ENCODE results near the gene ZCCHC2.

GRCh38 chr18:58768406-58768761, 96.3 kb upstream of the ZNF532 start:
- PRO-cap = no peak

GRCh38 chr18:58779999-58780520, 84.6 kb upstream of the ZNF532 start:
- PRO-cap = no peak

DNA sequence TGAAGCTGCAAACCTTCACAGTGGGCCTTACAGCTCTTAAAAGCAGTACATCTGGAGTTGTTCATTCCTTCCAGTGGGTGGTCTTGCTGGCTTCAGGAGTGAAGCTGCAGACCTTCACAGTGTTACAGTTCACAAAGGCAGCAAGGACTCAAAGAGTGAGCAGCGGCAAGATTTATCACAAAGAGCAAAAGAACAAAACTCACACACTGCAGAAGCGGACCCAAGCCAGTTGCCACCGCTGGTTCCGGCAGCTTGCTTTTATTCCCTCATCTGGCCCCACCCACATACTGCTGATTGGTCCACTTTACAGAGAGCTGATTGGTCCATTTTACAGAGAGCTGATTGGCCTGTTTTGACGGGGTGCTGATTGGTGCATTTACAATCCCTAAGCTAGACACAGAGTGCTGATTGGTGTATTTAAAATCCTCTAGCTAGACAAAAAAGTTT, 37.3 kb upstream of the ZNF532 start:
- PRO-cap = no peak

GRCh38 chr18:58887262-58888181, 22.8 kb downstream of the ZNF532 start:
- PRO-cap = unidirectional peak, minus-strand start at chr18:58887777; unidirectional peak, minus-strand start at chr18:58887842

DNA sequence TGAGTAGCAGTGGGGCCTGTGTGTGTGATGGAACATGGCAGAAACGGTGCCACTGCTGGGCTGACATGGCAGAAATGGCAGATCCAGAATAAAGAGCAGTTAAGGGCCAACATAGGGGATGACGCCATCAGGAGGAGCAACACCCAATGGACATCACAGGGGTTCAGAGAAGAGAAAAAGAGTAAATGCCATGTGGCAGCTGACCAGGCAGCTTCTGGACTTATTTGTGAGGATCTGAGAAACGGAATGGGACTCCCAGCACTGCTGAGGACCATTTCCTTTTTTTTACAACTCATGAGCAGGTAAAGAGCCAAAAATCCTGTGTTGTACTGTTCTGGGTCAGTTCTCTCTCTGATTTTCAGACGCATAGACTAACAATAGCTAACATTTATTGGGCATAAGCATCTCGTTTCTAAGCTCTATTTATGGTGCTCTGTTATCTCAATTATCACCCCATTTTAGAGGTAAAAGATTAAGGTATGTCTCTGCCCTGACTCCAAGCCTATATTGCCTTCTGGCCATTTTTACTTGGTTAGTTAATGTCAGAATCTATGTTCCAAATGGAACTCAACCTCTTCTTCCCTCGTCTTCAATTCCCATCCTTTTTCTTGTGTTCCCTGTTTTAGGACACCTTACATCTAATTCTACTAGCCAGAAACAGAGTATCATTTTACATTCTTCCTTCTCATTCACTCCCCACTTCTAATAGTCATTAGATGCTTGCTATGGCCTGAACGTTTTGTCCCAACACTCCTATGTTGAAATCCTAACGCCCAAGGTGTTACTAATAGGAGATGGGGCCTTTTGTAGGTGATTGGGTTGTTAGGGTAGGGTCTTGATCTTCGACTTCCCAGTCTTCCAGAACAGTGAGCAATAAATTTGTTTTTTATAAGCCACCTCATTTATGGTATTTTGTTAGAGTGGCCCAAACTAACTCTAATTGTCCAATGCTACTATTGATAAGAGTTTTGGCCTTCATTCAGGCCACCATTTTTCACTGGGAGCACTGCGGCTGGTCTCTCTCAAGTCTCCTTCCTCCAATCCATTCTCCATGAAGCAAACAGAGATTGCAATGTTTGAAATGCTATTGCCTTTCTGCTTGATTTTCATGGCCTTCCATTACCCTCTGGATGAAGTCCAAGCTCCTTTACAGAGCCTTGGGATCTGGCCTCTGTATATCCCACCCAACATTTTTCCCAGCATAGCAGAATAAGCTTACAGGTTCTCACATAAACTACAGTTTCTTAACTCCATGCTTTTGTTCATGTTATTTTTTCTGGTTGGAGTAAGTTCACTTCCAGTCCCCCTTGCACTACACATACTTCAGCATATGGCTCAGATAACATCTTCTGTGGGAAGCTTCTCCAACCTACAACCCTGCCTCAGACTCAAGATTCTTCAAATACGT, 6.9 kb upstream of the CPLX4 start:
- PRO-cap = no peak

- PRO-cap = no peak
Measured at GRCh38 chr18:59347395-59347684, 11.7 kb downstream of the LMAN1 start.

- PRO-cap = unidirectional peak, plus-strand start at chr18:59471123
Measured at GRCh38 chr18:59470890-59471295, 111.8 kb upstream of the LMAN1 start.

- PRO-cap = no peak
Measured at GRCh38 chr18:59700596-59701161, 3.5 kb upstream of the CCBE1 start.

GRCh38 chr18:61459844-61460053, 126.5 kb downstream of the CDH20 start:
- PRO-cap = no peak

DNA sequence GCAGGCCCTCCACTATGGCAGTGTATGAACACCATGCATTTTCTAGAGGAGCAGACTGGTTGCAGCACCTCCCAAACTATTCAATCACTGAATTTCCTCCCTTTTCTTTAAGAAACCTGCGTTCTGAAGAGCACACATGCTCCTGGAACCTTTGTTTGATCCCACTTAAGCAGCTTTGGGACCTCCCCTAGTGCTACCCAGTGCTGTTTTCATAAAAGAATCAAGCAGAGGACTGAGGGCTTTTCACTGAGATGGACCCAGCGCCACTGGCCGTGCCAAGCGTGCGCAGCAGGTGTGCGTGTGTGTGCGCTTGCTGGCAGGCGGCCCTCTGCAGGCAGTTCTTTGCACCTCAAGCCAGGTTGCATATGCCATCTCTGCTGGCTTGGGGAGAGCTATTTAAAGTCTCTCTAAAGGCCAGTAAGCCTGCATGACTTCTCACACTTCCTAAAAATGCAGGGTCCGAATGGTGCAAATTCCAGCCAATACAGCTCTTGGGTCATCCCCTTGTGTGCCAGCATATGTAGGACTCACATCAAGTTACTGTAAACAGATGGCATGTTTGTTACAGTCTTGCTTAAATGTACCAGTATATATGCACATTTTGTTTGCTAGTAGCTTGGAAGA, 255.5 kb downstream of the RNF152 start:
- PRO-cap = no peak

GRCh38 chr18:61734495-61734960, 158.3 kb downstream of the RNF152 start:
- PRO-cap = no peak

DNA sequence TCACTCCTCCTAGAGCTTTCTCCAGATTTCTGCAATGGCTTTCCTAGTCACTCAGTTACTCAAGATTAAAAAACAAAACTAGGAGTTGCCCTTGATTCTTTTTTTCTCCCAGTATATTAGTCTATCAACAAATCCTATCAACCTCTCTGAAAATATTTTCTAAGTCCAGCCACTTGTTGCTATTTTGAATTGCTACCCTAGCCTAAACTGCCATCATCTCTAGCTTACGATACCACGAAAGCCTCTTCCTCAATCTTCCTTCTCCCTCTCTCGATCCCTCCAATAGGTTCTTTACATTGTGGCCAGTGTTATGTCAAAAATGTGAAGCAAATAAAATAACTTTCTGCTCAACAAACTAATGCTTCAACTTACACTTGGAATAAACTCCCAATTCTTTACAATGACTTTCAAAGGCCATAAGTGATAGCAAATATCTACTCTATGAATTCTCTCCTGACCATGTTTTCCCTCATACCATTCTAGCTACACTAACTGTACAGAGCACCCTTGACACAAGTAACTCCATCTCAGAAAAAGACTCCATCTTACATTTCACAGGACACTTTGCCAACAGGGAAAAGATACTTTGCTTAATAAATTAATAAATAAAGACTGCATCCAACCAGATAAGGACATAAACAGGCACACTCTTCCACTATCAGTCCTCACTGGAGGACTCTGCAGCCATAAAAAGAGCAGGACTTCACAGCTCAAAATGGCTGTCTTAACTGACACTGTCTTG, 129.4 kb downstream of the PIGN start:
- PRO-cap = no peak

DNA sequence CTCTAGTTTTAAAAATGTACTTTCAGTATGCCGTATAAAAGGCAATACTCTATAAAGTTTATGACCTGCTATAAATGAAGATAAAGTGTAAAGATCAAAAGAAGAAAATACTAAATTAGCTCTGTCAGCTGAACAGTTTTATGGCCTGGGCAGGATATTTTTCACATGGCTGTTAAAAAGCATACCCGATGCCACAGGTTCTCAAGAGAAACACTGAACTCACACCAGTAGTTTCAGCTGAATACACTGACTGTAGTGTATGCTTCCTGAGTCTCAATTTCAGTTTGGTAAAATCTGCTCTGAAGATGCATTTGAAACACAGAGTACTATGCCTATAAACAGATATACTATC, 126.0 kb downstream of the PIGN start:
- PRO-cap = no peak

GRCh38 chr18:62312843-62313692, 12.0 kb upstream of the TNFRSF11A start:
- PRO-cap = no peak

DNA sequence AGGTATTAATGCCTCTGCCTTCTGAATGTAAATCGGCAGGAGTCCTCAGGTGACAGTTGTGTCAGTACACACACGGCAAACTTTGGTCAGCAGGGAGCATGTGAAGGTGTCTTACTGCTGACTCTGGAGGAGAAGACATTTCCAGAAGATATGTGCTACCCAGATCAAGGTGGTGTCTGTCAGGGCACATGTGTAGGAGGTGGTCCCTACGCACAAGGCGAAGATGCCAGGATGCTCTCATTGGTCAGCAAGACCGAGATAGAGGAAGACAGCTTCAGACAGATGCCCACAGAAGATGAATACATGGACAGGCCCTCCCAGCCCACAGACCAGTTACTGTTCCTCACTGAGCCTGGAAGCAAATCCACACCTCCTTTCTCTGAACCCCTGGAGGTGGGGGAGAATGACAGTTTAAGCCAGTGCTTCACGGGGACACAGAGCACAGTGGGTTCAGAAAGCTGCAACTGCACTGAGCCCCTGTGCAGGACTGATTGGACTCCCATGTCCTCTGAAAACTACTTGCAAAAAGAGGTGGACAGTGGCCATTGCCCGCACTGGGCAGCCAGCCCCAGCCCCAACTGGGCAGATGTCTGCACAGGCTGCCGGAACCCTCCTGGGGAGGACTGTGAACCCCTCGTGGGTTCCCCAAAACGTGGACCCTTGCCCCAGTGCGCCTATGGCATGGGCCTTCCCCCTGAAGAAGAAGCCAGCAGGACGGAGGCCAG, 43.7 kb downstream of the TNFRSF11A start:
- PRO-cap = no peak

GRCh38 chr18:62450789-62451496, 71.9 kb upstream of the ZCCHC2 start:
- PRO-cap = no peak

- PRO-cap = bidirectional peak, plus-strand start at chr18:62523052, minus-strand start at chr18:62522846
Measured at GRCh38 chr18:62522899-62523541, at the start of gene ZCCHC2. Gene ZCCHC2, plus strand, starts transcription at chr18:62523025.

DNA sequence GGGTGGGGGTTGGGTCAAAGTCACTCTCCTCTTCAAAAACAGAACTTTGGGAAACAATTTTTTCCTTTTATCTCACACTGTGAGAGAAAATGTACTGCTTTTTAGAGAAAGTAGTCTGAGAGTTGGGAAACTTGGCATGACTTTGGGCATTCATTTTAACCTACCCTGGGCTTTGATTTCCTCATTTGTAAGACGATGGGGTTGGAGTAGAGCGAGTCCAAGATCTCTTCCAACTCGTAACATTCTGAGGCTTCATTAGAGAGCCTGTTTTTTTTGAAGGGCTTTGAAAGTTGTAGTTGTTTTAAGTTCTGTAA, 8.3 kb downstream of the PHLPP1 start:
- PRO-cap = no peak

- PRO-cap = no peak
Measured at GRCh38 chr18:62739762-62740369, 24.5 kb downstream of the PHLPP1 start.

GRCh38 chr18:62850401-62851089, 135.2 kb downstream of the PHLPP1 start:
- PRO-cap = no peak

All from left ventricle myocardium (tissue), 1 donor.